Zone of skin (tissue), 1 donor: ENCODE measurements around the gene ASF1A.

DNA sequence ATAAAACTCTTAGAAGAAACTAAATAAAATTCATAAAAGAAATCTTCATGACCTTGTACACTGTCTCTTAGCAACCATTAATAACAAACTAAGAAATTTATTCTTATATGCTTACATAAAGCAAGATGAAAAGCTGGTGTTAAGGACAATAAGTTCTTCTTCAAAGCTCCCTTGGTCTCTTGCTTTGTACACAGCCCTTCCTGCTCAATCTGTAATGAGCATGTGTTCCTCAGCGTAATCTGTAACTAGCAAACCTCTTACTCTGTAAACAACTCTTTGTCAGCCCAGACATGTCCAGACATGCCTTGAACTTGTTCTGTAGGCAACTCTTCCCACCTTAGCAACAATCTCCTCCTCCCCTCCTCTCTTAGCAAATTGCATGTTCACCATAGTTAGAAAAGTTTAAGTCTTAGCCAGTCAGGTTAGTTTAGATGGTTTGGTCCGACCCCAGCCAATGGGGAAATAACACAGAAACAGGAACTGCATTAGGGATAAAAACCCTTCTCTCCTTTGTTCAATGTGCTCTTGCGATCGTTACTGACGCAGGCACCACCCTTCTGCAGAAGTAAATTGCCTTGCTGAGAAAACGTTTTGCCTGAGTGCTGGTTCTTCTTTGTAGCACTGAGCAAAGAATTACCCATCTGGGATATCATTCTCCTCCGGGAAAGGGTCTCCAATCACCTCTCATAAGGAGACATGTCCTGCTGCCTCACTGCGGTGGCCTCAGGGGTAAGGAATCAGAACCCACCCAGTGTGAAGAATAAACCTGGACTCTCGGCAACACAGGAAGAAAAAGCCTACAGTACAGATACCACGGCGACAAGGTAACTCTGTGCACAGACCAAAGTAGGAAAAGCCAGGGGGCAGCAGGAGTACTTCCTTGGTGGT, 26.0 kb downstream of the PLN start:
- RRBS: no CpG with 5 or more reads among the region's 11 CpGs

- RRBS: no CpG with 5 or more reads among the region's 9 CpGs
Observed at GRCh38 chr6:118626413-118626967, 24.9 kb downstream of the CEP85L start.

GRCh38 chr6:118664348-118664702, 12.9 kb upstream of the CEP85L start:
- RRBS: no CpG with 5 or more reads among the region's 4 CpGs

DNA sequence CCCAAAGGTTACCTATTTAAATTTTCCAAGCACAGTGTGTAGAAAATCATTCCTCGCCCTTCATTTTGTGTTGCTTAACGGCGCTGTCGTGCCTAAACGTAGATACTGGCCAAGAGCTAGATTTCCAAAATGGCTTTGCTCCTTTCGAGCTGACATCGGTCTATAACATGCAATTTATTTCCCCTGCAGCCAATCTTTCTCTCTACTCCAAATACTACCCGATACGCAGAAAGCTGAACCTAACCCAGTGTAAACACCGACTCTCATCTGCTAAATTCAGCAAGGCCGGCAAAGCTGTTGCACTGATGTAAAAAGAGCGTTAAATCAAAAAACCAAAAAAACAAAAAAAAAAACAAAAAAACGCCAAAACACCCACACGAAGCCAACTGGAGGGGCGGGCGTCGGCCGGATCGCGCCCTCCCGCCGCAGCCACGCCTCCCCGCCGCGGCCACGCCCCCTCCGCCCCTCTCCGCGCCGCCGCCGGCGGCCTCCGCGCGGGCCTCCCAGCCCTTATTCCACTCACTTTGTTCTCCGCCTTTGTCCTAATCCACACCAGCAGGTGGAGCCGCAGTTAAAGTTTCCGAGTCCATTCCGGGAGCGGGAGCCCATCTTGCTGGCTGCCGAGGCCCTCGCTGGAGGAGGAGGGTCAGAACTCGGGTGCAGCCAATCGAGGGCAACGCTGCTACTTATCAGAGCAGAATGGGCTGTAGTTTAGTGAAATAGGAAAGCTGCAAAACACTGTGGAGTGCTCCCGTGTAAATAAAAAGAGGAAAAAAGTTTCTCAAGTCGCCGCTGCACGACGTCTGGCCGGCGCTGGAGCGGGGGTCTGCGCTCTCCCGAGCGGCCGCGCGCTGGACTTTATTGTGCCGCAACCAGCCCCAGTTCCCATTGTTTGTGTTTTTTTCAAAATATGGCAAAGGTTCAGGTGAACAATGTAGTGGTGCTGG, at the start of gene ASF1A:
TSS of gene ASF1A (plus strand) at position 649 of the 947 bp plus-strand sequence.
- RRBS: 2% methylated on average over 27 of the region's 62 CpGs

- RRBS: no CpG with 5 or more reads among the region's 5 CpGs
Observed at GRCh38 chr6:119206713-119207222, 128.3 kb upstream of the FAM184A start.

DNA sequence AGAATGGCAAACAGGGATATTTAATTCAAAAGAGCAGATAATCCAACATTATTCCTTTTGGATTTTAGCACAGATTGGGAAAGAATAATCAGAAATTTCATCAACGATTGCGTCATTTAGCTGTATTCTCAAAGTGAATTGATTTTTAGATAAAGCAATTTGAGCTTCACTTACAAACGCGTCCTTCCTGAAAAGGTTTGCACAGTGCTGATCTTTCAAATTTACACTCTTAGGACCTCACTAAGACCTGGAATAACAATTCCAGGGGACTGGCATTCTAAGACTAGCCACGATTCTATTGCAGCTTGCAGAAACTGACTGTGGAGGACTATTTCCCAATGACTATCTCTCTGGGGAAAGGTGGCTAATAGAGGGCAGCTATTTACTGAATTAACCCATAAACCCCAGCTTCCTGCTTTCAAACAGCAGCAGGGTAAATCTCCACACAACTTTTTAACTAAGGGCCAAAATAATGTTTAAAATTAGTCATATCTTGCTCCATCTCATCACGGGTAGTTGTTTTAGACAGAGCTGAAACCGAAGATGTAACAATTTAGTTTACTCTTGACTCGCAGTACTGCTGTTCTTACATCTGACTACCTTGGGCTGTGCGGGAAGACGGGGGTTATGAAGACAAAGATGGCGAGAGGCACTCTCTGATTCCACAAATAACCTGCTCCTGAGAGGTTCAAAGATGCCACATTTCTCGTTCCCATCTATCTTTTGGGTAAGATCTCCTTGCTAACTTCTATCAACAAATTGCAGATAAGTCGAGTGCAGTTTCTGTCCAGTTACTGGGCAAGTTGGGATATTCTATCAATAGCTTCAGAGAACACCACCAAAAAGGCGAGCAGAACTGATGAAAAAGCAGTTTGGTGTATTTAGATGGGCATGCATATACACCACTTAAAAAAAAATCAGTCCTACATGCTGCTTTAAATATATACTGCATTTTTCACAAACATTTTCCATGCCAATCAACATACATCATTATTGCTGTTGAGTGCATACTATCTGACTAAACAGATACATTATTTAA, 131.4 kb upstream of the FAM184A start:
- RRBS: no CpG with 5 or more reads among the region's 14 CpGs

GRCh38 chr6:119286497-119287209, 62.9 kb downstream of the MAN1A1 start:
- RRBS: no CpG with 5 or more reads among the region's 6 CpGs

GRCh38 chr6:119342907-119343928, 6.3 kb downstream of the MAN1A1 start:
- RRBS: no CpG with 5 or more reads among the region's 10 CpGs

GRCh38 chr6:119449260-119449694, 99.7 kb upstream of the MAN1A1 start:
- RRBS: no CpG with 5 or more reads among the region's 3 CpGs

GRCh38 chr6:121932520-121933101, 466.8 kb upstream of the HSF2 start:
- RRBS: no CpG with 5 or more reads among the region's 7 CpGs

GRCh38 chr6:123570732-123571231, 66.0 kb downstream of the TRDN start:
- RRBS: no CpG with 5 or more reads among the region's 6 CpGs

GRCh38 chr6:123684931-123685514, 48.3 kb upstream of the TRDN start:
- RRBS: no CpG with 5 or more reads among the region's 4 CpGs

GRCh38 chr6:123802644-123803005, 1.0 kb upstream of the NKAIN2 start:
- RRBS: no CpG with 5 or more reads among the region's 11 CpGs

GRCh38 chr6:125095777-125096105, 57.8 kb upstream of the TPD52L1 start:
- RRBS: no CpG with 5 or more reads among the region's 1 CpG

GRCh38 chr6:125752713-125753098, 3.3 kb downstream of the HEY2 start:
- RRBS: no CpG with 5 or more reads among the region's 2 CpGs

GRCh38 chr6:125814918-125815604, 24.3 kb downstream of the NCOA7 start:
- RRBS: no CpG with 5 or more reads among the region's 4 CpGs

GRCh38 chr6:125867469-125868066, 76.8 kb downstream of the NCOA7 start:
- RRBS: no CpG with 5 or more reads among the region's 9 CpGs

DNA sequence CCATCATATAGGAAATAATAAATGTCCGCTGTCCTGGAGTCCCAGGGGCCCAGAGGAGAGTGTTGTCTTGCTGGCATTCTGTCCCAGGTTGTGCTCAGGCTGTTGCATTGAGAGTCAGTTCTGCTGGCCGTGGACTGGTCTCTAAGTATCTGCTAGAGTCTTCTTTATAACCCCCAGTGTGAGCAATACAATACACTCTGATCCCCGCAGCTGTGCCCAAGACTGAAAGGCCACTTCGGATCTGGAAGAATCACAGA, 38.4 kb upstream of the HINT3 start:
- RRBS: no CpG with 5 or more reads among the region's 4 CpGs

DNA sequence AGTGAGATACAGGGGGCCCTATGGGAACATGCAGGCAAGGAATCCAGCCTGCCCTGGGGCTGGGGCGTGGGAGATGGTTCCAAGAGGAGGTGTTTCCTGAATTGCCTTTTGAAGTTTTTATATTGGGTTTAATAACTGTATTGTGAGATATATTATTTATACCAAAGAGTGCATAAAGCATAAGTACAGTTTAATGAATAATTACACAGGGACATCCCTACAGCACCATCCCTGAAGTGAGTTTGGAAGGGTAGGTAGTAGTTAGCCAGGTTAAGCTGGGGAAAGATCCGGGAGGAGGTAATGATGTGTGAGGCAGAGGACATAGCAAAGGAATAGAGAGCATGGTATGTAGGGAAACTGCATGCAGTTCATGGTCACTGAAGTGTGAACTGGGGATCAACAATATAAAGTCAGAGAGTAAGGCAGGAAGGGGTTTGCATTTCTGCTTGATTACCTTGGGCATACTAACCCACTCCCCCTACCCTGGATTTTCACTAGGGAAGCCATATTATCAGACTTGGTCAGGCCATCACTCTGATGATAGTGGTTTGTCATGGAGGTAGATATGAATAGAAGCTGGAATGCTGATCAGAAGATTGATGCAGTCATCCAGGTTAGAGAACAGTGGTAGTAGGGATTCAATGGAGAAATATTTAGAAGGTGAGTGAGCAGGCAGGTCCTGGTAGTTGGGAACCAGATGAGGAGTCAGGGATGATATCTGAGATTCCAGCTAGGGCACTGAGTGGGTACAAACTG, 64.8 kb downstream of the TRMT11 start:
- RRBS: no CpG with 5 or more reads among the region's 2 CpGs